Penis (tissue), 1 donor: ENCODE data around the genes MRPS18C, WDFY3 and IBSP.

- PRO-cap, result no peak
Measured at GRCh38 chr4:83417489-83417688, 38.2 kb downstream of the HELQ start.

- PRO-cap, result bidirectional peak, plus-strand start at chr4:83456041, minus-strand start at chr4:83455843
Measured at GRCh38 chr4:83455695-83456308, at the start of gene MRPS18C. MRPS18C (plus strand) TSS chr4:83456058.

DNA sequence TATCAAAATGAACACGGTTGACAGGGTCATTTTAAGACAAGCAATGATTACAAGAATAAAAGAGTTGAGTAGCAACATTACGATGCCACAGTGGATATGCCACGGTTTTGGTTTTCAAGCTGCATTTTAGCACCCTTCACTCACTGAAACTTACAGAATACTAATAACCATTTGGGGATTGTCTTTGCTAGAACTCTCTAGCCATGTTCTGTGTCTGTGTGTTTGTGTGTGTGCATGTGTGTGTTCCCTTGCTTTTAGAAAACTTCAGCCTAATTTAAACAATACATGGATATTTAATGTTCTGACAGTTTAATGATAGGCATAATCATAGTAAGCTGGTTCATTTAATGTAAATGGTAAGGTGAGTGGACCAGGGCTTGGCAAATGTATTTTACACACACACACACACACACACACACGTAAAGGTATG is 506 bp upstream of the ABRAXAS1 start:
- PRO-cap, result no peak

DNA sequence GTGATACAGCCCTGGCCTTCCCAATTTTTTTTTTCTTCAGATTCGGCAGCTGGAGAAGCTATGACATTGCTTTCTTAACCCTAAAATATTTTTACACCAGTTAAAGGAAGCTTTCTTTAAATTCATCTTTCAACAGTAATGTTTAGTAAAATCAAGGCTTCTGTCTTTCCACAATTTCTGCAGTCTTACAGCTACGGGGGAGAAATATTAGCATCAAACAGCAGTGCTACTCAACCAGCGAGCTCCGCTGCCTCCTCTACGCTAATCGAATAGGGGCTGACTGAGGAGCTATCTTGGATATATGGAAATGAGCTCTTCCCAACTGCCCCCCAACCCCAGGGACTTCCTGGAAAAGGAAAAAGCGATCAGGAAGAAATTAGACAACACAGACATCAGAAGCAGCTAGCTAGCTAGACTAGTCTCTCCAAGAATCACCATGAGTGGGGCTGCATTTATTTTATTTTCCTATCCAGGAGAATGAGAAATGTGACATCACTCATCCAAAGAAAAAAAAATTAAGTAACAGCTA is 7.7 kb downstream of the NKX6-1 start:
- PRO-cap, result no peak

GRCh38 chr4:84501516-84502430 is 2.7 kb upstream of the NKX6-1 start:
- PRO-cap, result no peak

DNA sequence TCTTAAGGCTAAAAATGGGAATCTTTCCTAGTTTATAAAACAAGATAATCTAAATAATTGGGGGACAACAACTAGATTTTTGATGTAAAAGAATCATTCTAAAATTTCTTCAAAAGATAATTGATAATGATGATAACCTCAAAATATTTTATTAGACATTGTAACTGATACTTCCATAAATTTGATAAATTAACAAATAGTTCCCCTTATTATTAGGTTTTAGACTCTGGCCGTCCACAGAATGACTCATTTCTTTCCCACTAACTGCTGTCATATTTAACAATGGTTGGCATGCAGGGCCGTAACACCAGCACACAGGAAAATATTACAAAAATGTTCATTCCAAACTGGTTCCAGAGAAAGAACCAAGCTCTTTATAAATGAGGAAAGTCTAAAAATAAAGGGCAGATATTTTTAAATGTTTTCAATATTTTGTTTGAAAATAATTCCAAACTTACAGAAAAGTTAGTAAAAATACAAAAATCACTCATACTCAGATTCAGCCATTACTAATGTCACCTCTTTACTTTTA is 28.2 kb downstream of the WDFY3 start:
- PRO-cap, result no peak

- PRO-cap, result bidirectional peak, plus-strand start at chr4:84967025, minus-strand start at chr4:84966602
Measured at GRCh38 chr4:84966514-84967633, at the start of gene WDFY3. WDFY3 (minus strand) TSS chr4:84966690.

DNA sequence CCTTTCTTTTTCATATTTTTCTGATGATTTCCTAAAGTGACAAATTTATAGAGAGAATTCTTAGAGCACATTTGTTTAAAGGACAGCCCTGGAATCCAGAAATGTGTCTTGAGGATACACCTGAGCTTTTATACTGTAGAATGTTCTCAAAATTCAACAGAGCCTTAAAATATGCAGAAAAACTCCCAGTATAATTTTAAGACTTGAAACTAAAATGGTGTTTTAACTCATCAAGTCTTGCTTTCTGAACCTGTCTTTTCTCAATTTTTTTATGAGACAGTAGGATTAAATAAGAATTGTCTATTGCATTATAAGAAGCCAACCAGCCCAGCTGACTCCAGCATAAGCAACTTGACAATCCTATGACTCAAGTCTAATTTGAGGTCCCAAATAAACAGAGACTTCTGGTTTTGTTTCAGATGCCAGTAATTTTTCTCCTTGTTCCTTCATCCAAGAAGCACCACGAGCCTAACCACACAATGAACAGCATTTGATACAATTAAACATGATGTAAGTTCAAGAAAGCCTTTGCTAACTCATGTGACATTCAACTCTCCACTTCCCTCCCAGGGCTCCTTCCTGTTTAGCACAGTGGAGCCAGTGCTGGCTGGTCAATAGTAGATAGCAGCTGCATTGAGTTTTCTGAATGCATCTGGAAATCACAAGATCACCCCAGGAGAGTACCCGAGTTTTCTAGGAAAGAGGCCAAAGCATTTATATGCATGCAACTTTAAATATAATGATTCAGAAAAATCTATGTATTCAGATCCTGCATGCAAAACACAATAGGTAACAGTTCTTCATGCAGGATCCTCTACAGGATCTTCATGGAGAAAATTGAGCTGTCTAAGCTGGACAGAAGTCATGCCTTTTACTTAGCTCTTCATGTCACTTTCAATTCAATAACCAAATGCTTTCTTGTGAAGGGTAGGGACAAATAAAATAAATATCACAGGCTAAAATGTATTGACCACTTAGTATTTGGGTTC is 206.3 kb downstream of the ARHGAP24 start:
- PRO-cap, result no peak

- PRO-cap, result no peak
Measured at GRCh38 chr4:85702023-85702483, 227.1 kb downstream of the ARHGAP24 start.

DNA sequence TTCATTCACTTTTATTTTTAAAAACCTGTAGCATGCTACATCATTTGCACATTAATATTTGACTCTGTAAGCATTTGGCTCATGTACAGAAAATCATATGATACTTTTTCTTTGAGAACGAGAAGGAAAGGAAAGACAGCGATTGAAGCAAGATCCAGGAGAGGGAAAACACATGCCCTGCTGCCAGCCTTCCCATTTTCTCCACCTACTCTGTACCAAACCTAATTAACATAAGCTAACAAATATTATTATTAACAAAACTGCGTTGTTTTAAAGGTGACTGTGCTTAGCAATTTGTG is 287.2 kb downstream of the ARHGAP24 start:
- PRO-cap, result no peak

GRCh38 chr4:85799917-85800739 is 325.2 kb downstream of the ARHGAP24 start:
- PRO-cap, result no peak

GRCh38 chr4:85842437-85842977 is 367.6 kb downstream of the ARHGAP24 start:
- PRO-cap, result no peak

- PRO-cap, result no peak
Measured at GRCh38 chr4:85864450-85864671, 389.4 kb downstream of the ARHGAP24 start.

GRCh38 chr4:86595495-86595908 is 1.4 kb downstream of the PTPN13 start:
- PRO-cap, result no peak

- PRO-cap, result no peak
Measured at GRCh38 chr4:87012681-87013276, 78.0 kb downstream of the AFF1 start.

DNA sequence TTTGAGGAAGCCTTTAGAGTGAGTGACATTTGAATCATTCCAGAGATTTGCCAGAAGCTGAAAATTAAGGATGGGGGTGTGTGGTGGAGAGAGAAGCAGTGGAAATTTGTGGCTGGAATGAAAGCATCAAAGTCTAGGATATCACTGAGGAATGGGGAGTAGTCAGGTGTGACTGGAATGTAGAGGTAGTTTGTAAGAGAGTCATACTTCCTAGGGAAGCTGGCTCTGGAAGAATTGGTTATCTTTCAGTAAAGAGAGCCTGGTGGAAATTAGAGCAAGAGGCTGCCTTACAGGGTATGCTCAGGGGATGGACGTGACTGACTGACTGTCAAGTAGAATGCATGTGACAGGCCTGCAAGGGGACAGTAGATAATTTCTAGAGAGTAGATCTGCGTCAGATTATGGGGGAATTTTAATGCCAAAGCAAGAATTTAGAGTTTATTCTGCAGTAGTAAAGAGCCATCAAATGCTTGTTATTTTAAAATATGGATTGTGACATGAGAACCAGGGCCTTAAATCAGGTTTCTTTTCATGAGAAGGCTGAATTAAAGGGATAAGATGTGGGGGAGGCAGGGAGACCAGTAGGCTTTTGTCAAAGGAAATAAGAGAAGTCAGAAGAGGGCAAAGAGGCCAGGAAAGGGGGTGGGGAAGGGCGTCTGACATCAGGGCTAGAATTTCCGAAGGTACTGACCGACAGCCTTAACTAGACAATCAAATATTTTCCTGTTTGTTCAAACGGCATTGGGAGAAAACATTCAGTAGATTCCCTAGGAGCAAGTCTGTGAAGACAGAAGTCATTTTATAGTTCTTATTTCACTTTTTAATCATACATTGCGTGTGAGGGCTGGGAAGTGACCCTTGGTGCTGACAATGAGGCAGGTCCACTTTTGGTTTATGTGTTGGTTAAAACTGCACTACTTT is 109.9 kb downstream of the AFF1 start:
- PRO-cap, result no peak

DNA sequence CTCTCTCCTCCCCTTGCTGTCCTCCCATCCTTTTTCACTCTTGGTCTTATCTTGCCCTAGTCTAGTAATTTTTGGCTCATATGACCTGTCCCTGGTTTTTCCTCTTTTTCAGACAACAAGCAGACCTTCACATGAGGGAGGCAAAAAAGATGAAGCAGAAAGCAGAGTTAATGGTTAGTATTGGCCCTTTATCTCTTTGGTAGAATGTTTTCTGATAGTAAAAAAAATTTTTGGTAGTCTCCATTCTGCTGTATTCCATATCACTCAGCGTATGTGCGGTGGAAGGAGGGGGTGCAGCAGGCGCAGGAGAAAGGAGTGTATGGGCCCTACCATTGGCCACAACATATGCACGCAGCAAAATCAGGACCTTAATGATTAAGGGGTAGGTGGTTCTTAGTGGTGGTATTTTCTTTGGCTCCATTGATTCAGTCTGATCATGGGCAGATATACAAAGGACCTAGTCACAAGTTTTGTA is 92.8 kb downstream of the KLHL8 start:
- PRO-cap, result no peak

GRCh38 chr4:87209649-87210029 is 10.8 kb downstream of the KLHL8 start:
- PRO-cap, result no peak

GRCh38 chr4:87745265-87745774 is 54.0 kb upstream of the IBSP start:
- PRO-cap, result no peak

GRCh38 chr4:87799323-87799817 is at the start of gene IBSP:
IBSP (plus strand) TSS chr4:87799554.
- PRO-cap, result no peak